ENCODE measurements around a stretch of chr22.

- PRO-cap, 2 experiments, result no peak in any of the 2 experiments
These were observed 26.6 kb downstream of the HIRA start for GRCh38 chr22:19404730-19405462.

DNA sequence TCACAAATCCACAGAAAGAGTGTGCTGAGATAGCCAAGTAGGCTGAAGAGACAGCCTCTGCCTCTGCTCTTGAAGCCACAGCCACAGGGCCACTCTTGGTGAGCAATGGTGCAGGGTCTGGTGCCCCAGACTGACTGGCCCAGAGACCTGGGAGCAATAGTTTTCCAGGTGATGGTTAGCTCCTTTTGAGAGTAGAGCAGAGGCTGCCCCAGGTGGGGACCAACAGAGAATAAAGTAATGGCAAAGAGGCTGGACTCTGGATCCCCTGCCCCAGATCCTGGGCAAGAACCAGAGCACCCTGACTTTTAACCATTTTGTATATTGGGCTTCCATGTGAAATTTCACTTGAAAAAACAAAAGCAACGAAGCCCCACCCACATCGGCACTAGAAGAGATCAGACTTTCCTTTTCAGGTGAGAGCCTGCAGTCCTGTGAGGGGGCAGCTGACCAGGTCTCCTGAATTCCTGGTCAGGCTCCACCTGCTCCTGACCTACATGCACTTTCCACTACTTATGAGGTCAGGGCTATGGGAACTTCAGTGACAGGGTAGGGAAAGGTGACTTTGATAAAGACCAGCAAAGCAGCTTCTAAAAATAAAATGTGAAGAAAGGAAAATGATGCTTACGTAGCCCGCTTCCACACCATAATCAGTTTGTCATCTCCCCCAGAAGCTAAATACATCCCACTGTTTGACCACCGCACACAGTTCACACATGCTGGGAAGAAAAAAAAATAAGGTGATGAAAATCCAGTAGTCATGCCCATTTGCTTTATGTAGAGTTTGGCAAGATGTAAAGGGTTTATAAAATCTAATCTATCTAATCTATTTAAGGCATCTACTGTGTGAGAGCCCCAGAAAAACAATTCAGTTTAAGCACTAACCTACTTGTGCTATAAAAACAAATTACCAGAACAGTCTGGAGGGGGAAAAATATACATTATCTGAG, 24.7 kb downstream of the HIRA start:
- PRO-cap, 2 experiments, result no peak in any of the 2 experiments

GRCh38 chr22:19440175-19440752, 7.2 kb downstream of the C22orf39 start:
- PRO-cap, 2 experiments, result no peak in any of the 2 experiments

DNA sequence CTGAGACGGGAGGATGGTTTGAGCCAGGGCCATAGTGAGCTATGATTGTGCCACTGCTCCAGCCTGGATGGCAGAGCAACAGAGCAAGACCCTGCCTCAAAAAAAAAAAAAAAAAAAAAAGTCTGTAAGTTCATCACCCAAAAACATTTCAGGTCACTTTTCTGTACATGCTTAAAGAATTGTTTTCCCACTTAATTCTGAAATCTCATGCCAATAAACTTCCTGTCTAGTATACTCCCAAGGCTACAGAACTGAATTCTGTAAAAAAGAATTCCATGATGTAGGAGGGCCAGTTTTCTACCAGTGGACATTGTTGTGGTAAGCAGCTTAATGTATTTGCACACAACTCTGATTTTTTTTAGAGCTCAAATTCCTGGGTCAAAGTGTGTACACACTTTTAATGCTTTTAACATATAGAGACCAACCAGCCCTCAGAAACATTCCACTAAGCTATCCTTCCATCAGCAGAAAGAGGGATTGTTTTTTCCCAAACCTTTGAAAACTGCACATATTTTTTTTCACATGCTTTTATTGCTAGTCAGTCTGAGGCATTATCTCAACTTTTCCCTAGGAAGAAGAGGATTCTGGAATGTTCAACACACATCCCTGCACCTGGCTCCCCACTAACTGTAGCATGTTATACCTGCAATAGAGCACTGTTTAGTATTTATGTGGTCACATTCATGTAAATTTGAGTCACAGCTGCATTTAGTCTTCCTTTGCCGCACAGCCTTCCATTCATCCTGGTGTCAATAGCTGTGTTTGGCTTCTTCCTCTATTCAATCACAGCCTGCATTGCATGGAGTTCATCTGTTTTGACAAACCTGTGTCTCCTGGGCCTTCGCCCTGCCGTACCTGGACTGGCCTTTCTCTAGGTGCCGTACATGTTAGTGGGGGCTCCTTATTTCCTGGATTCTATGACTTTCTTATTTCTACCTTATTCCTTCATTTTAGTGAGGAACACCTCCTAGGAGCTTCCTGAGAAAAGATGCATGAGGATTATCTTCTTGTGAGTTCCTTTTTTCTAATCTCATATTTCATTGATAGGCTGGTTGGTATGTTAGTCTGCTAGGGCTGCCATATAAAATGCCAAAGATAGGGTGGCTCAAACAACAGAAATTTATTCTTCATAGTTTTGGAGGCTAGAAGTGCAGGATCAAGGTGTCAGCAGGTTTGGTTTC, 3.9 kb upstream of the C22orf39 start:
- PRO-cap, 2 experiments, result no peak in any of the 2 experiments

GRCh38 chr22:19521735-19522763, 2.2 kb downstream of the CLDN5 start:
- PRO-cap, 2 experiments, result peak in 1 of 2 experiments; most common plus-strand start chr22:19522556 (in 1)

GRCh38 chr22:19691722-19692292, 22.5 kb upstream of the SEPTIN5 start:
- PRO-cap, 2 experiments, result peak in 1 of 2 experiments; most common plus-strand start chr22:19691875 (in 1)

GRCh38 chr22:19758371-19759004, 2.1 kb upstream of the TBX1 start:
- PRO-cap, 2 experiments, result peak in 2 of 2 experiments; most common plus-strand start chr22:19758768 (in 1); most common minus-strand start chr22:19758654 (in 1)

DNA sequence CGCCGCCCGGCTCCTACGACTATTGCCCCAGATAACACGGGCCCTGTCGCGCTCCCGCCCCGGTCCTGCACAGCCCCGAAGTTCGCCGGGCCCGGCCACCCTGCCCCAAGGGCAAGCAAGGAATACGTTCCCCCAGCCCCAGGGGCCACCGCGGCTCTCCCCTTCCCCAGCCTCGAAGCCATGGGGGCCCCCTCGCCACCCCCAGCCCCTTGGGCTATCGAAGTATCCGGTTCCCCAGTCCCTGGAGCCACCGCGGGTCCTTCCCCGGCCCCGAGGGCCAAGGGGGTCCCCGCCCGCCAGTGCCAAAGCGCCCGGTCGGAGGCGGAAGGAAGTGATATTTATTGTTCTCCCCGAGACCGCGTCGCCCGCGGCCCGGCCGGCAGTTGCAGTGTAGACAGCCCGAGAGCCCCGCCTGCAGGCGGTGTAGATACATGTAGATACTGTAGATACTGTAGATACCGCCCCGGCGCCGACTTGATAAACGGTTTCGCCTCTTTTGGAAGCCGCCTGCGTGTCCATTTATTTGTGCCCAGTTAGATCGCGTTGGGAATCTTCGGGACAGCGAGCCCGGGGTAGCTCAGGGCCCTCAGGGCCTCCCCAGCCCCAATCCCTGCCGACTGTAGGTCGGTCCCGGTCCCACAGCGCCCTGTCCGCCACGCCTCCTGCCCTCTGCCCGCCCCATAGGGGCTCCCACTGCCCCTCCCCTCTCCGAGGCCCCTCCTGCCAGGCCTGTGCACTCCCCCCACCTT, 6.4 kb downstream of the TBX1 start:
- PRO-cap, 2 experiments, result no peak in any of the 2 experiments

DNA sequence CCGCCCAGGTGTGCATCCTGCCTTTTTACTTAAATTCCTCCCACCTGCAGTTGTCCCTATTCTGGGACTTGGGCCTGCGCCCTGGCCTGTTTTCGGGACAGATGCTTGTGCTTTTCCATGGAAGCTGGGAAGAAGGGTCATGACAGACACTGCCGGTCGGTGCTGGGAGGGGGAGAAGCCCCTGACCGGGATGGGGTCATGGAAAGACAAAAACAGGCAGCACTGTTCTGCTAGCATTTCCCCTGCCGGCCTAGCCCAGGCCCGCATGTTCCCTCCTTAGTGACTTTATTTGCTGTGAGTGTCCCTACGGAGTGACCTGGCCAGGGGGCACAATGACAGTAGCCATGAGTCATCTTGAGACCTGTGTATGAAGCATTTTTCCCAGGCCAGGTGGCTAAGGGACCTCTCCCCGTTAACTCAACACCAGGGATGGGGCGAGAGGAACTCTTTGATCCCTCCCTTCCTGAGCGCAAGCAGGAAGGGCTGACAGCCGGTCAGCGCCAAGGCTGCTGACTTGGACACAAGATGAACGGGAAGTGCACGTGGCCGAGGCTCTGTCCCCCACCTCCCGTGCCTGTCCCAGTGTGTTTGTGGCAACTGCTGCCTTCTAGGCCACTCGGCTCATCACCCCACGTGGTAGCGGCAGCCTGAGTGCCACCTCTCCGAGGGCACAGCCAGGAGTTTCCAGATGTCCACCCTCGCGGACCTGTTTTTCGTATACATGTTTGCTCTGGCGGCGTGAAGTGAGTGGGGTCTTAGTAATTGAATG, 7.2 kb downstream of the TBX1 start:
- PRO-cap, 2 experiments, result no peak in any of the 2 experiments

DNA sequence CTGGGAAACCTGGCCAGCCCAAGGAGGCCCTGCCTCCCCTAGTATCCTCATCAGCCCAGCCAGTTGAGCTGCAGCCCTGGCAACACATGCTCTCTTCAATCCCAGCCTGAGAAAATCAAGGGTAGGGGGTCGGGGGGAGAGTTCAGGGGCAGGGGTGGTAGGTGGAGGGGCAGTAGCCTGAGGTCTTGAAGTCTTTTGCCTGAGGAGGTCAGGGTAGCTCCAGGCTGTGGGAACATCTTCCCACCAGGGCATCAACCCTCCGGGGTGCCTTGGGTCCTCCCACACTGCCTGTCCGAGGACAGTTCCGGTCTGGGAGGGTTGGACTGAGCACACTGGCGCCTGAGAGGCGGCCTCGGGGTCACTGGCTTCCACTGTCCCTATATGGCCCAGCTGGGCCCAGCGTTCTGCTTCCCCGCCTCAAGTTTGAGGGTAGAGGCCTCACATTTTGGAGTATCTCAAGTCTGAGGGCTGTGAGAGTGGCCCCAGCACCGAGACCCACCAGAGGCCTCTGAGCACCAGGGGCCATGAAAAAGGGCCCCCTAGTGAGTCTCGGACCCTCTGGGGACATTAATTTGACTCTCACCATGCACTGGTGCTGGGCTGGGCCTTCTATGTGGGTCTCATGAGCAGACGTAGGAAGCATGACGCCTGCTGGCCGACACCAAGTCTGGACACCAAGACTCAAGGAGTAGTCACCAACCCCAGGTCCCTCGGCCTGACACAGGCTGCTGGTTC, 27.7 kb downstream of the ARVCF start:
- PRO-cap, 2 experiments, result peak in 1 of 2 experiments; most common plus-strand start position 382 of the sequence (in 1); most common minus-strand start position 245 of the sequence (in 1)

- PRO-cap, 2 experiments, result peak in 1 of 2 experiments; most common minus-strand start chr22:20011231 (in 1)
These were observed 5.8 kb downstream of the ARVCF start for GRCh38 chr22:20010523-20011434.

DNA sequence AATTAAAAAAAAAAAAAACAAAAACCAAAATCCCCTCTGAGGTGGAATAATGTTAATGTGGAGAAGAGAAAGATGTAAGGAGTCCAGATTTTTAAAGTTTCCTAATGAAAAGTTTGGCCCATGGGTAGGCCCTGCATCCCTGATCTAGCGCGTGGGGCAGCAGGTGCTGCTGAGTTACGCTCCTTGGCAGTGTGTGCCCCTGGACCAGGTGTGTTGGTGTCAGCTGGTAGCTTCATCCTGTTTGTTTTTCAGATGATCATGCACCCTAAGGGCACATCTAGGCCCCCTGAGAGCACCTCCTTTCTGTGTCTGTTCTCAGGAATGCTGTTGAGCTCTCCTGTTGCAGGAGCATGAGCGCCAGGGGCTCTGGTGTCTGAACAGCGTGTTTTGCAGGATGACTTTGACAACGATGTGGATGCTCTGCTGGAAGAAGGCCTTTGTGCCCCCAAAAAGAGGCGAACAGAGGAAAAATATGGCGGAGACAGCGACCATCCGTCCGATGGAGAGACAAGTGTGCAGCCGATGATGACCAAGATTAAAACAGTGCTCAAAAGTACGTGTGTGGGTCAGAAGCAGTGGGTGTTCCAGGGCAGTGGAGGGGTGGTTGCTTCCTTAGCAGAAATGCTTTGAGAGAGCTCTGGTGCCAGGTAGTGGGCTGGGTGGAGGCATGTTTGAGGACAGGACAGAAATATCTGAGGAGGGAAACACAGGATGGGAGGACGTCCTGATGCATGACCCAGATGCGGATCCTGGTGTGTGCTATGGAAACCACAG, 6.9 kb downstream of the DGCR8 start:
- PRO-cap, 2 experiments, result no peak in any of the 2 experiments

- PRO-cap, 2 experiments, result no peak in any of the 2 experiments
These were observed 8.5 kb upstream of the RANBP1 start for GRCh38 chr22:20107193-20107973.

DNA sequence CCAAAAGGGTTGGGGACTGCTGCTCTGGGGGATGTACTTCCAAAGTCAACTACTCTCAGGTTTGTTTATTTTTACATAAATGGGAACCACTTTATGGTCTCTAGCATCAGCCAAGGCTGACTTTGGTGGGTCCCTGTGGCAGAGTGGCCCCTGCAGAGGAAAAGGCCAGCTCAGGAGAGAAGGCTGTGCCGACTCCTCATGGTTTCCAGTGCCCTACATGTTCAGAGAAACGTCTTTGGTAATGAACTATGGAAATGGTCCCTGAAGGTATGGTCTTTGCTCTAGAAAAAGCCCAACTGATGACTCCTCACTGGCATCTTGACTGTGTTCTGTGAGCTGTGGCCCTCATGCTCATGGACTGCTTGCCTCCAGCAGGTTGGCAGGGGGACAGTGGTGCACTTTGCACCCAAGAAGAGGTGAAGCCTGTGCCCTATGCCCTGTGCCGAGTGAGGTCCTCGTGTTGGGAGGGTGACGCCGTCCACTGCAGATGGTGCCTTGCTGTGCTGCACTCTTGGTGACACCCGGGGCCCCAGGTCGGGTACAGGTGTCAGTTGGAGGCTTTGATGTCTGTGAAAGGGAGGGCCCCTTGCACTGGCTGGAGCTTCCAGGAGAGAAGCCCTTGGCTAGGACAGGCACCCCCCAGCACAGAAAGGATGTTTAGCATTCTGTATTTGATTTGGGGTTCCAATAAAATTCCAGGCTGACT, 2.8 kb upstream of the ZDHHC8 start:
- PRO-cap, 2 experiments, result no peak in any of the 2 experiments

DNA sequence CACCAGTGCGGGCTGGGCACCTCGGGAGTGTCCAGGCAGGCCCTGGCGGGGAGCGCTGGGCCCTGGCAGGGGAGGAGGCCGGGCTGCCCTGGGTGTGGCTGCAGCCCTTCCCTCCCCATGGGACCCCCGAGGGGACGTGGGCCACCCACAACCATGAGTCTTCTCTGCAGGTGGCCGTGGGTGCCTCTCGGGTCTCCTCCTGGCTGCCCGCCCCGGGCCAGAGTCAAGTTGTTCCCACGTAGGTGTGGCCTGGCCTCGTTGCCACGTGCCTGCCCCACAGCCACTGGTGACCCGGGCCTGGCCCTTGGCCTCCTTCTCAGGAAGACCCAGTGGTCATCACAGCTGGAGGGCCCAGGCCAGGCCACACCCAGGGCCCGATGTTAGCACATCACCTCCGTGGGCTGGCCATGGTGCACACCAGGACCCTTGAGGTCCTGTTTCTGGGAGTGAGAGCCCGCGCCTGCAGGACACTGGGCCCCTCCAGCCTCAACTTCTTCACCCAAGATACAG, 724 bp downstream of the ZDHHC8 start:
- PRO-cap, 2 experiments, result no peak in any of the 2 experiments

- PRO-cap, 2 experiments, result peak in 2 of 2 experiments; most common plus-strand start chr22:20299742 (in 1)
These were observed 20.3 kb downstream of the DGCR6L start for GRCh38 chr22:20299363-20300203.

GRCh38 chr22:20430510-20431710, 6.7 kb downstream of the SCARF2 start:
- PRO-cap, 2 experiments, result no peak in any of the 2 experiments

GRCh38 chr22:20489879-20490536, 5.6 kb downstream of the KLHL22 start:
- PRO-cap, 2 experiments, result no peak in any of the 2 experiments

- PRO-cap, 2 experiments, result no peak in any of the 2 experiments
These were observed 24.2 kb downstream of the MED15 start for GRCh38 chr22:20531304-20532351.

GRCh38 chr22:20588536-20589756, 81.5 kb downstream of the MED15 start:
- PRO-cap, 2 experiments, result no peak in any of the 2 experiments

Data from heart right ventricle (tissue), 2 donors.